Daoy (cell line): ENCODE results near the gene PANX2.

- RAMPAGE, long total RNA: no peak
Measured at GRCh38 chr22:49963276-49964324, 3.0 kb downstream of the PIM3 start.

DNA sequence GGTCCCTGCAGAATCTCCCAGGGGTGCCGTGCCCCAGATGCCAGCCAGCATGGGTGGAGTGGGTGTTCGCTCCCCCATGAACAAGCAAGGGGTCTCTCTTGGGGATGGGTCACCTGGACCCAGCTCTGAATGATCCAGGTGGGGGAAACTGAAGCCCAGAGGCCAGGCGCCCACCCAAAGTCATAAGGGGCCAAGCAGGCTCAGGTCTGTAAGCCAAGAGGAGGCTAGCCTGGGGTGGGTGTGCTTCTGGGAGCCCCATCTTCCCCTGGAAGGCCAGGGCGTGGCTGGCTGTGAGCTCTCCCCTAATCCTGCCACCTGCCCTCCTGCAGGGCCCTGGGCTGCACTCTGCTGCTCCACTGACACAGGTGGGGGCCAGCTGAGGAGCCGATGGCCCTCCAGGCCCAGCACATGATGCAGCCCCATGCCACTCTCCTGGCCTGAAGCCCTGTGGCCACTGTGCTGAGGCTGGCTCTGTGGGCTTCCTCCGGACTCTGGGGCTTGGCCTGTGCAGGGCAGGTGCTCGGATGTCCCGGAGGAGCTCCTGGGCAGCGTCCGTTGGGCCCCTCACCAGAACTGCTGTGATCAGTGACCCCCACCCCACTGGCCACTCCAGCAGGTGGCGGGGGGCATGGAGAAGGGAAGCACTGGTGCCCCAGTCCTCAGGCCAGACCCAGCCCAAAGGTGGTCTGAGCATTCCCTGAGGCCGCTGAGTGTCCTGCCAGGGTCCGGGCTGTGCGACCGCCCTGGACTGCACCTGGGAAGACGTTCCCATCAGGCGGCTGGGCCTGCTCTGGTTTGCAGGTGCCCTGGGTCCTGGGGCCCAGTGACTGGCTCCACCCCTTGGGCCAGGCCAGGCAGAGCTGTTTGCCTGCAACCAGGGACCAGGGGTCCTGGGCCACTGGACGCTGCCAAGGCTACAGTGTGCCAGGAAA lies 8.4 kb downstream of the PIM3 start:
- RAMPAGE, long total RNA: no peak

DNA sequence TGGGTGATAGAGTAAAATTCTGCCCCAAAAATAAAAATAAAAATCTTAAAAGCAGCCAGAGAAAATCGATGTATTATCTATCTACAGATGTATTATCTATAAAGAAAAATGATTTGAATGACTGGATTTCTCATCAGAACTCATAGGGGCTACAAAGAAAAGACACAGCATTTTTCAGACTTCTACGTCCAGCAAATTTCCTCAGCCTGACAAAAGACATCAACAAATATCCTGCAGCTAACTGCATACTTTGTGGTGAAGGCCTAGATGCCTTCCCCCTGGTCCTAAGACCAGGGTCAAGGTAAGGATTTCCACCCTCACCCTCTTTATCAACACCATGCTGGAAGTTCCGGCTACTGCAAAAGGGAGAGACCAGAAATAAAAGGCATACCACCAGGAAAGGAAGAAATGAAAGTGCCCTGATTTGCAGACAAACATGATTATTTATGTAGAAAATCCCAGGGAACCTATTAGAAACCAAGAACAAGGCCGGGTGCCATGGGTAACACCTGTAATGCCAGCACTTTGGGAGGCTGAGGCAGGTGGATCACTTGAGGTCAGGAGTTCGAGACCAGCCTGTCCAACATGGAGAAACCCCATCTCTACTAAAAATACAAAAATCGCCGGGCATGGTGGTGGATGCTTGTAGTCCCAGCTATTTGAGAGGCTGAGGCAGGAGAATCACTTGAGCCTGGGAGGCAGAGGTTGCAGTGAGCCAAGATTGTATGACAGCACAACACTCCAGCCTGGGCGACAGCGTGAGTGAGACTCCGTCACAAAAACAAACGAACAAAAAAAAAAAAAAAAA lies 20.4 kb downstream of the PIM3 start:
- RAMPAGE, long total RNA: no peak

DNA sequence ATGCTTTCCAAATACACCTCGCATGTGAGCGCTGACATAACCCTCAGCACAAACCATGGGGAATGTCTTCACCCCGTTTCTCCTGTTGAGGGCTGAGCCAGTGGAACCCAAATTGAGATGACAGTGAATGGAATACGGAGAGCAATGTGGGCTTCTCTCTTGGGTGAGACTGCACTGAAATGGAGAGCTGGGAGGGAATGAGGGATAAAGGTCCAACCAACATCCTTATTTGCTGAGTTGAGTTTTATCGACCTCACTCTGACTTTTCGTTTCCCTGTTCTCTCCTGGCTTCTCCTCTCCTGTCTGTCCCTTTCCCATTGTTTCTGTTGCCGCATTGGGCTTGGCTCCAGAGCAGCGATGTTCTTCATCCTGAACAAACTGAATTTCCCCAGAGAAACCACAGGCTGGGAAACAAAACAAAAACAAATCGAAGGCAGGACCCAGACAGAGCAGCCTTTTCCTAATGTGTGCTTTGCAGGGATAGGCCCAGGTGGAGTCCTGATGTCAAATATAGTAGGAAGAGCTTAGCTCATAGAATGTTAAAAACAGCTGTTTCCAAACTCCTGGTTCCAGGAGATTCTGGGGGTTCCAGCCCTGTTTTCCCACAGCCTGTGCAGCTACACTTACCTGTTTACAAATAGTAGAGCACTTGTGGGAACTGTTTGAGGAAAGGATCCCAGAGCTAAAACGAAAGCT lies 30.0 kb downstream of the MOV10L1 start:
- RAMPAGE, long total RNA: no peak

GRCh38 chr22:50170420-50171025 lies at the start of gene PANX2:
Gene PANX2, plus strand, starts transcription at chr22:50170731.
- RAMPAGE, long total RNA: no peak

DNA sequence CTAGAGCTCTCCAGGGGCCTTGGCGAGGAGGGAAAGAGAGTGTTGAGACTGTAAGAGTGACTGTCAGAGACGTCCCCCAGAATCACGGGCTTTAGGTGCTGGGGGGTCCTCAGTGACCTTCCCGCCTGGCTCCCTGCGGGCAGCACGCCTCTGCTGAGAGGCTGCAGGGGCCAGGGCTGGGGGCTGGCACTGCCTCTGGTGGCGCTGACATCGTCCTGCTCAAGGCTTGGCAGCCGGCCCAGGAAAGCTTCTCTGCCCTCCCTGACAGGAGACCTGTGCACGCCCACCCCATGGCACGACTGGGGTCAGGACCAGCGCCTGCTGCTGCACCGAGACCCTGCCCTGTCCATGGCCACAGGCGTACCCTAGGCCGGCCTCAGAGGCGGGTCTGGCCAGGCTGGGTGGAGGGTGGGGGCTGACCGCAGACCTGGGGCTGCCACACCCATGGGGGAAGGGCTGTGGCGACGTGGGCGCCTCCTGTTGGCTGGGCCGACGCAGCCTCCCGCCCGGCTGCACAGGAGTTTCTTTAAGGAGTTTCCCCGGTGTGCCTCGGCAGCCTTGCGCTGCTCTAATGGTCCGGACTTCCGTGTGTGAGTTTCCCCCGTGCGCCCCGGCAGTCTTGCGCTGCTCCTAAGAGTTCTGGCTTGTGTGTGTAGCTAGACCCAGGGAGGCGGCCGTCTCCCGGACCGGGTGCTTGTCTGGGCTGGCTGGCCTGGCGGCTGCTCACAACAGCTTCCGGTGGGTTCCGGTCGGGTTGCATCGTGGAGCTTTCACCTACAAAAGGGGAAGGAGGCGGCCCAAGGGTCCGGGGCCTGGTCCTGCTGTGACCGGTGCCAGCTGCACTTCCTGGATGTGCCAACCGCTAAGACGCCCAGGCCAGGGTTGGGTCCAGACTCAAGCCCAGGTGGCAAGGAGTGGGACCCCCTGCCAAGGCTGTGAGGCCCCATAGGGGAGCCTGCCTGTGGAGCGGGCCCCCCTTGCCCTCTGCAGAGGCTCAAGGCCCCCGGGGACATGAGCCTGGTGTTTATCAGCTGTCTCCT lies 4.7 kb downstream of the TRABD start:
- RAMPAGE, long total RNA: no peak

DNA sequence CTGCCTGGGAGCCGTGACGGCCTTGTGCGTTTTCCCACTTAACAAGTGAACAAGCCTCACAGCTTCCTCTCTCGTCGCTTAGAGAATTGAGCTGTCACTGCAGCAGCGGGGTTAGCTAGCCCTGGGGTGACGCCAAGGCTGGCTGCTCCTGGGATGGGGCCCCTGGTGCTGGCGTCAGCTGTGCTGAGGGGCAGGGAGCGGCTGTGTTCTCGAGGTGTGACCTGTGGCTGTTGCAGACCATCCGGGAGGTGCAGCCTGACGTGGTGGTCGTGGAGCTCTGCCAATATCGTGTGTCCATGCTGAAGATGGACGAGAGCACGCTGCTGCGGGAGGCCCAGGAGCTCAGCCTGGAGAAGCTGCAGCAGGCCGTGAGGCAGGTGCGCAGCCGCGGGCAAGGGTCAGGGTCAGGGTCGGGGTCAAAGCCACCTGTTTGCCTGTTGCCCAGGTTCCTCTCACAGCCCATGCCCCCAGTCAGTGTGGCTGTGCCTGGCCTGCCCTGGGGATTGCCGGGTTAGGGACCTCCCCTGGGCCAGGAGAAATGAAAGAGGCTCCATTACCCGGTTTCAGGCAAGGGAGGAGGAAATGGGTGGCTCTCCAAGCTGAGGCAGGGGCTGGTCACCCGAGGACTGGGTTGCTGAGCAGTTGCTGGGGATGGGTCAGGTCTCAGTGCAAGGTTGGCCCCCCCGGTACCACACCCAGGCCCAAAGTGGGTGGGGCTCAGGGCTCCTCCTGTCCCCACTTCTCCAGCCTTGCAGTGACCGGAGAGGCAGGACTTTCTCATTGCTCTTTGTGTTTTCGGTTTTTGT lies 5.9 kb upstream of the SELENOO start:
- RAMPAGE, long total RNA: no peak

DNA sequence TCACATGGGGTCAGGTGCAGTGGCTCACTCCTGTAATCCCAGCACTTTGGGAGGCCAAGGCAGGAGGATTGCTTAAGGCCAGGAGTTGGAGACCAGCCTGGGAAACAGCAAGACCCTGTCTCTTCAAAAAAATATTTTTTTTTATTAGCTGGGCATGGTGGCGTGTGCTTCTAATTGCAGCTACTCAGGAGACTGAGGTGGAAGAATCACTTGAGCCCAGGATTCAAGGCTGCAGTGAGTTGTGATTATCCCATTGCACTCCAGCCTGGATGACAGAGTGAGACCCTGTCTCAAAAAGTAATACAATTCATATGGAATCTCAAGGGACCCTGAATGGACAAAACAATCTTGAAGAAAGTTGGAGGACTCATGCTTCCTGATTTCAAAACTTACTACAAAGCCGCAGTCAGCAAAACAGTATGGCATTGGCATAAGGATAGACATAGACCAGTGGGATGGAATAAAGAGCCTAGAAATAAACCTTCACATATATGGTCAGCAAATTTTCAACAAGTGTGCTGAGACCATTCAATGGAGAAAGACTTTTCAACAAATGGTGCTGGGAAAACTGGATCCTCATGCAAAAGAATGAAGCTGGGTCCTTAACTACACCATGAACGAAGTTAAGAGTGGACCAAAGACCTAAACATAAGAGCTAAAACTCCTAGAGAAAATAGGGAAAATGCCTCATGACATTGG lies 2.4 kb downstream of the SELENOO start:
- RAMPAGE, long total RNA: no peak

DNA sequence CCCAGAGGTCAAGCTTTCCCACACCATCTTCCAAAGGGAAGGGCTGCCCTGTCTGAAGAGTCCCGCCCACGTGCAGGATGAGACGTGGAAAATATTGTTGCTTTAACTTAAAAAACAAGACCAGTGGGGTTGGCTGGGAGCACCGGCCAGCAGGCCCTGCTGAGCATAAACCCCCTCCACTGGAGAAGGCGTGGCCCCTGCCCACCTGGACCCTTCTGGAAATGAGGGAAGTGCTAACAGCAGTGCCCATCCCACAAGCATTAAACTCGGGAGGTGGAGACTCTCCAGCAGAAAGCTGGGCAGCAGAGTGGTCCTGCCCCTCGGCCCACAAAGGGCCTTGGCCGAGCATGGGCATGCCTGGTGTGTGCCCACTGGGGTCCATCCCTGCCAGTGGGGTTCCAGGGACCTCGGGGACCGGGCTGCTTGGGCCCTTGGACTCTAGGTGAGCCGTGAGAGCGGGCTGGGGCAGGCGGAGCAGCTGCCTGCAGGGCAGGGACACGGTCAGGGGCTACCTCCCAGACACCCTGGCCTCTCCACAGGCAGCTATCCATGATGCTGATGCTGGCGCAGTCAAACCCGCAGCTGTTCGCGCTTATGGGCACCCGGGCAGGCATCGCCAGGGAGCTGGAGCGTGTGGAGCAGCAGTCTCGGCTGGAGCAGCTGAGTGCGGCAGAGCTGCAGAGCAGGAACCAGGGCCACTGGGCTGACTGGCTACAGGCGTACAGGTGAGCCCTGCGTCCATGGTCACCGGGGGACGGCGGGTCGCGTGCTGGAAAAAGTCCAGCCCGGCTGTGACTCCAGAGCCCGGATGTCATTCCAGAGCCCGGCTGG lies 15.6 kb downstream of the SELENOO start:
- RAMPAGE, long total RNA: no peak

- RAMPAGE, long total RNA: no peak
Measured at GRCh38 chr22:50270819-50271057, 558 bp upstream of the MAPK11 start.

DNA sequence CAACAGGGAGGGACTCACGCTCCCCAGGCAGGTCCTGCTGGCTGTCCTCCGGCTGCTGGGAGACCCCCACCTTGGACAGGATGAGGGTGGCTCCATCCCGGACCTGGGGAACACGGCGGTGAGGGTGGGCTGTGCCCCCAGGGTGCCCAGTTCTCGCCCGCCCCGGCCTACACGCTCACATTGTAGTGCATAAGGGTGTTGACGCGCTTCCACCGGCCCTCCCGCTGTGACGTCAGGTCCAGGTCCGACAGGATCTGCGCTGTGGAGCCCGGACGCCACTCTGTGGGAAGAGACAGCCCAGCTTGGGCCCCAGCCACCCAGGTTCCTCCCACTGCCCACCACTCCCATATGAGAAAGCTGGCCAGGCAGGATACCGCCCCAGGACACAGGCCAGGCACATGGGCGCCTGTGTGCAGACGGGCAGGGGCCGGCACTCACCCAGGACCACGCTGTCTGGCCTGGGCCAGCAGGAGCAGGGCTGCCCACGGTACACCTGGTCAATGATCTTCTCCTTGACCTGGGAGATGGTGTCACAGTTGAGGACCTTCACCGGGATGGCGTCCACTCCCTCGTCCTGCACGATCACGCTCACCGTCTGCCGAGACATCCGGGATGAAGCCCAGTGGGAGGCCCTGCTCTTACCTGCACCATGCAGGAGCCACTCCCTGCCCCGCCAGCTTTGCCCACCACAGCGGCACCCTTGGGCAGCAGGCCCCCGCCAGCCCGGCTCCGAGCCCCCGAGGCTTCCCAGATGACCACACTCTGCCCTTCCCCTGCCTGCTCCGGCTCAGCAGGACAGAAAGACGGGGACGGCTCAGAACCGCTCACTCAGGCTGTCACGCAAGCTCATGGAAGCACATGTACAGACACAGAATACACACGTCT lies 8.5 kb upstream of the MAPK11 start:
- RAMPAGE, long total RNA: no peak

- RAMPAGE, long total RNA: no peak
Measured at GRCh38 chr22:50298819-50299072, 8.7 kb downstream of the PLXNB2 start.

- RAMPAGE, long total RNA: no peak
Measured at GRCh38 chr22:50299073-50300134, 8.0 kb downstream of the PLXNB2 start.

- RAMPAGE, long total RNA: no peak
Measured at GRCh38 chr22:50377178-50377759, 34.1 kb downstream of the PPP6R2 start.

- RAMPAGE, long total RNA: no peak
Measured at GRCh38 chr22:50418637-50419615, 55.9 kb downstream of the SBF1 start.

DNA sequence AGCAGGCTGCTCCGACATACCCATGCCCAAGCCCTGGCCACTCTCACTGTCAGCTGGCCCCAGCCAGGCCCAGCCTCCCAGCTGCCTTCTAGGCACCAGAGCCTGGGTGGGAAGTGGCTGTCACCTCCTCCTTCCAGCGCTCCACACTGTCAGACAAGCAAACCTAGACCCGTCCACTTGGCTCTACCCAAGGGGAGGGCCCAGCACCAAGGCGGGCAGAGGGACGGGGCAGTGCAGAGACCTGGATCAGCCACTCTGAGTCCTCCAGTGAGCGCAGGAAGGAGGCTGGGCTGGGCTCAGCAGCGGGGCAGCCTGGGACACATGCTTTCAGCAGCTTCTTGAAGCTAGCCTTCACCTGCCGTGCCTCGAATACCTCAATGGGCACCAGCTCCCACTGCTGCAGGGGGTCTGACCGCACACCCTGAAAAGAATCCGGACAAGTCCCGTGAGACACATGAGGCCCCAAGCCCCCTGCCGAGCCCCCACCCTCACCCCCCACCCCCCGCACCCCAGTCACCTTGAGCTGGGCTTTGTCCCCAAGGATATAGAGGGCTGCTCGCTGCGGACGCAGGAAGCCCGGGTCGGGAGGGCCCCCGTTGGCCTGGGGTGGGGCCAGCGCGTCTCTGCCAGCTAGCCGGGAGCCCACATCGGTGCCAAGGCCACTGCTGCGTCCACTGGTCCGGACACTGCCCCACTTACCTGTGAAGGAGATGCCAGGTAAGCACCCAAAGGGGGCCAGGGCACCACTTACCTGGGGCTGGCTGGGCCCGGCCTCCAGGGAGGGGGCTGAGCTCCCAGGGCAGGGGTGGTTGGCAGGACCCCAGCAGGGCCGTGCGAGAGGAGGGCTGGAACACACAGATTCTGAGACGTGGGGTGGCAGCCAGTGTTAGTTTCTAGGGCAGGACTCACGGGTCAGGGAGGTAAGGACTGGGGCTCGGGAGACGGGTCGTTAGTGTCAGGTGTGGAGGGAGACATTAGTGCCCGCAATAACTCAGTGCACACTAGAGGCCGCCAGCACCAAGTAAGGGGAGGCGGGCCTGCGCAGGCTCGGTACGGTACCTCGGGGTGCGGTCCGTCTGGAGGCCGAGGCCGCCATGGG lies 18.5 kb downstream of the SBF1 start:
- RAMPAGE, long total RNA: no peak

DNA sequence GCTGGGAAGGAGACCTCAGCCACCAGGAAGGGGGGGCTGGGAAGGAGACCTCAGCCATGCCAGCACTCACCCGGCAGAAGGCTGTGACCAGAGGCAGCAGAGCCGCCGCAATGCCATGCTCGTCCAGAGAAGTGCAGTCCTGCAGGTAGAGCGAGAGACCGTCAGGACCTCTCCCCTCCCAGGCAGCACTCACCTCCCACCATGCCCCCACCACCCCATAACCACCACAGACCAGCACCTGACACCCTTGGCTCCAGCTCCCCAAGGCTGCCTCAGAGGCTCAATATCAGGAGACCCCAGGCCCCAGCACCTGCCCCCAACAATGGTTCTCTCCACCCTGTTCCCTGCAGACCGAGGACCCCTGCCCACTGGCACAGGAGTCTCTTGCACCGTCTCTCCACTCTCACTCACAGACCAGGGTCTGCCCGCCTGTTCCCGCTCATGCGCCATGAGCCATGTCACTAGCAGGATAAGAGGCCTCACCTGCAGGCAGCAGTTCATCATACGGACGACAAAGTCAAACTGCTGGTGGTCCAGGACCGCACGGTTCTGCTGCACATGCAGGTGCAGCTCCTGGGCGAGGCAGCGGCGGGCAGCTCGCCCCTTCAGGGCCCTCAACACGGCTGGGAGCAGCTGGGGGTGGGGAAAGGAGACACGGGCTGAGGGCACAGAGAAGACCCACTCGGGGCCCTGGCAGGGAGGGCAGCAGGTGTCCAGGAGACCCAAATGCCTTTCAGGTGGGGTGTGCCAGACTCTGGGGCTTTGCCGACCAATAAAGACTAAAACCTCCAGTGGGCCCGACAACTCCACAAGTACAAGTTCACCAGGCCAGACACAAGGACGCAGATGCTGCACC lies 11.8 kb downstream of the SBF1 start:
- RAMPAGE, long total RNA: no peak

DNA sequence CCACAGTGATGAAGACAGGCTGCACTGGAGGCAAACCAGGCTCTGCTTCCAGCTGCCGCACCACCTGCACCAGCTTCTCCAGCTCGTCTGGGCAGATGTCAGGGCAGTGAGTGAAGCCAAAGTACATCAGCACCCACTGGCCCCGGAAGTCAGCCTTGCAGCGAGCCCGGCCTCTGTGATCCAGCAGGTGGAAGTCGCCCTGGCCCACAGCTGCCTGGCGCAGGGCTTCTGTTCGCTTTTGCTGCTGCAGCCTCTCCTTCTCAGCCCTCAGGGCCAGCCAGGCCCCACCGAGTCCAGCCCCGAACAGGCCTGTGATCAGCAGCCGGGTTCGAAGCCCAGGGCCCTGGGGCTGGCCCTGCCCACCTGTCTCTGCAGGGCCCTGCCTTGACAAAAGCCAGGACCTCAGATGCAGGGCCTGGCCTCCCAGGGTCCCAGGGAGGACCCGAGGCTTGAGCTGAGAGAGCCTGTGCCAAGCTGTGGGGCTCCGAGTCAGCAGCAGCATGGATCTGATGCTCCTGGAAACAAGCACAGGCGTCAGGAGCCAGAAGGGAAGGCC lies 1.4 kb downstream of the SCO2 start:
- RAMPAGE, long total RNA: no peak

- RAMPAGE, long total RNA: no peak
Measured at GRCh38 chr22:50532781-50533867, 826 bp upstream of the ODF3B start.

DNA sequence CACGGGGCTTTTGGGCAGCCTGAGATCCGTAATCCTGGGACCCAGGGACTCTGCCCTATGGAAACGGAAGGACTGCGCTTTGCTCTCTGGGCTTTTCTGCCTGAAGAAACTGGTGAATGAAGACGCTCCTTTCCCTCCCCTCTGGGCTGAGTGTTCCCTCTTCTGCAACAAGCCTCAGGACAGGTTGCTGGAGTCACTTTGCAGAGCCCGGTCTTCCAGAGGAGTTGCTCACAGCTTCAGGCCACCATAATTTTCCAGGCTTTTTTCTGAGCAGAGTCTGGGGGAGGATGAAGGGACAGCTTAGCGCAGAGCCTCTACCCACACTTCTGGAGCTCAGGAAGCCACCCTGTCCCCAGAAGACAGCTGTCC lies 28.5 kb upstream of the ACR start:
- RAMPAGE, long total RNA: no peak